Tongue (tissue), 2 donors: ENCODE data around the genes UGT1A7 and UGT1A6.

DNA sequence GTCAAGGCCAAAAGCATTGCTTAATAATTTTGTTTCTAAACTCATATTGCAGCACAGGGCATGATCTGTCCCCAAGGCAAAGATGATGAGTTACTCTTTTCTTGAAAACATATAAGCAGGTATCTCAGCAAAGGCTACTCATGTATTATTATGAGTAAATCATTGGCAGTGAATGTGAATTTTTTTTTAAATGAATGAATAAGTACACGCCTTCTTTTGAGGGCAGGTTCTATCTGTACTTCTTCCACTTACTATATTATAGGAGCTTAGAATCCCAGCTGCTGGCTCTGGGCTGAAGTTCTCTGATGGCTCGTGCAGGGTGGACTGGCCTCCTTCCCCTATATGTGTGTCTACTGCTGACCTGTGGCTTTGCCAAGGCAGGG is at the start of gene UGT1A7:
TSS of gene UGT1A7 (plus strand) at position 269 of the 383 bp plus-strand sequence.
- RAMPAGE, long total RNA = no peak

GRCh38 chr2:233692449-233693030 is at the start of gene UGT1A6:
TSS of gene UGT1A6 (plus strand) at chr2:233692890.
- RAMPAGE, long total RNA = no peak

DNA sequence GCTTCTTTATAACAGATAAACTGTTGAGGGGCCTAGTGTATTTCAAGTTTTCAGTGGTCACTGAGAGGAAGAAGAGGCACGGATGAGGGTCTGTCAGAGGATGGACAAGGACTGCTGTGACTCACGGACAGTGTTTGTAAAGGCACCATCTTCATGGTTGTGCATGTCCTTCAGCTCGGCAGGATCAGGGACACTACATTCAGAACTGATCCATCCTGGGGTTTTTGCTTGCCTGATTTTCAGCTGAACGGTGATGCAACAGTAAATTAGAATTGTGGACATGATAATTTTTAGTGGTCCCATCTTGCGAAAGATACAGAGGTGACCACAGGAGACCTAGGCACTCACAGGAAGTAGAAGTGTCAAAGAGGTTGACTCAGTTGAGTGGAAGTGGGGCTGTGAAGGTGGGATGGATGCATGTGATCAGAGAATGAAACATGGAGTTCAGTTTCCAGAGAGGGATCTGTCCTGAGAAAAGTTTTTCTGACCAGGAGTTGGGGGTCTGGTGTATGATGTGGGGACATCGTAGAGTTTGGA is 1.3 kb downstream of the UGT1A4 start:
- RAMPAGE, long total RNA = no peak

DNA sequence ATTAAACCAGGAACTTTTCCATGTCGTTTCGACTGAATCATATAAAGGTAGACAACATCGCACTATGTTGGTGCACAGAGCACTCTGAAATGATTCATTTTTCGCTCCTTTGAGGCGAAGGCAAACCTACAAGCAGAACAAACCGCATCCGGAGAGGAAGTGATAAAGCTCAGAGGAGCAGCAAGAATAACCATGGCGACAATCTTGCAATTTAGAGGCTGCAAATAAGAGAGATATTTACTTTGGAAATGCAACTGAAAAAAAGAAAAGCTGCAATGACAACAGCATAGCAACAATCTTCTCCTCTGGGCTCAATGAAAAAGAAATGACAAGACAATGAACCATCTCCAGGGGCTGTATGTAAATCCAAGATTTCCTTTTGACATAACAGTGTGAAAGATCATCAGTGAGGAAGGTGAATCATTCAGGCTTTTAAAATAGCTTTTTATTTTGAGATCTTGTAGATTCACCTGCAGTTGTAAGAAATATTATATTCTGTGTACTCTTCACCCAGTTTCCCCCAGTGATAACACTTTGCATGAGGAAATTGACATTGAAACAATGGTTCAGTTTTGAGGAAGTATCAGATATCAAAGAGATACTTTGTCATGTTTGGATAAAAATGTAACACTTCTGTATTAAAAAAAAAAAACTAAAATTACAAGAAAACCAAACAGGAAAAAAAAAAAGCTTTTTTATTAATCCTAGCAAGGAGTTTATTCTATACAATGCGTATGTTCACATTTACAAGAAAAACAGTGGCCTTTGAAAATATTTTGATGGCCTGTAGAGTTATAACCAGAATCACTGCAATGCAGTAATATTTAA is 204.2 kb downstream of the ARL4C start:
- RAMPAGE, long total RNA = no peak

- RAMPAGE, long total RNA = no peak
Measured at GRCh38 chr2:234307985-234308498, 188.8 kb downstream of the ARL4C start.

- RAMPAGE, long total RNA = no peak
Measured at GRCh38 chr2:234323112-234323608, 173.7 kb downstream of the ARL4C start.

DNA sequence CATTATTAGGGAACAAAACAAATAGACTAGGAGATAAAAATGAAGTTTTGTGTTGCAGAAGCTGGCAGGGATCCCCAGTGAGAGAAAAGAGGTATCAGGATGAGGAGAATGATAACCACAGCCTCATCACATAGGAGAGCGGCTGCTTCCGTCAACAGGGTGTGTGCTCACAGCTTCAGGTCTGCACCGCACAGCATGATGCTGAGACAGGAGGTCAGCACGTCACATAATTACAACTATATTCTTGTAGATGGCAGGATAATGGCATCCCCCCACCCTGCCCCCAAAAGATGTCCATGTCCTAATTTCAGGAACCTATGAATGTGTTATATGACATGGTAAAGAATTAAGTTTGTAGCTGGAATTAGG is 74.0 kb downstream of the ARL4C start:
- RAMPAGE, long total RNA = no peak

GRCh38 chr2:234426579-234427691 is 69.9 kb downstream of the ARL4C start:
- RAMPAGE, long total RNA = no peak

DNA sequence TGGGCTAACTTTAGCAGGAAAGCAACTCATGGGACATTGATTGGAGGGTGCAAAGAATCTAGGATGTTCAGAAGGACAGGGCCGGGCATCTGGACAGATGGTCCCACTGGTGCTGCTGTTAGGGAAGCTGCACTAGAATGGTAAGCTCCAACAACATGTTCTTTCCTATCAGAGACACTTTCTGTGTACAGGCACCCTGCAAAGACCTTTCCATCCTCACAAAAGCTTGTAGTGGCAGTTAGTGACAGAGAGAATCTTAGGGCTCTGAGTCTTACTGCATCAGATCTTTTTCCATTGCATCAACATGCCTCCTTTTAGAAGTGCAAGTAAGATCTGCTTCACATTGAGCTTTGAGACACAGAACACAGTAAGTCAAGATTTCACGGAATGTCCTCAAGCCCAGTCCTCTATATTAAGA is 52.7 kb downstream of the ARL4C start:
- RAMPAGE, long total RNA = no peak

DNA sequence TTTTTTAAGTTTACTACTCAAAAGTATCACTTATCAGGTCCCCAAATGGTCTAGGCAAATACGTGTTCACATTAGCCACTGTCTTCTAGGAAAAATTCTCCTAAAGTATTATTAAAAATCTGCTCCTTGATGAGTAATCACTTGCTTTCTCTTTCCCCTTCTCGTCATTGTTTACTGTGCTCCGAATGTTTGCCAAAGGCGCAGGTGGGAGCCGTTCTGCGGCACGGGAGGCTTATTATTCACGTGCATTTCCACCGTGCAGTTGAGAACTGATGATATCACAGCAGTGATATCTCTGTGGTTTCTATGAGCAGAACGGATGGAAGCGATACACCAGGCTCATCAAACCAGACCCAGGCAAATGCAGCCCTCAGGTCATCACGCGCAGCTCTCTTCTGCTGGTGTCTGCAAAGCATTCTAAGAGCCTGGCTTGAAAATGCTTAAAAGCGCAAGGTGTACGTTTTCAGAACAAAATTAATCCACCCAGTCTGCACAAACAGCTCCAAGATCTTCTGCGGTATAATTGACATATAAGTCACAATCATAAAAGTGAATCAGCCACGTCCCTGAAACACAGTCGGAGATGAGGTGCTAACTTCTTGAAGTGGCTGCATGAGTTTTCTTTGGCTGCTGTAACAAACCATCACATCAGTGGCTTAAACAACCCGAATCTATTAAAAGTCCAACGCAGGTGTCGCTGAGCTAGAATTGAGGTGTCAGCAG is 32.8 kb downstream of the ARL4C start:
- RAMPAGE, long total RNA = no peak

DNA sequence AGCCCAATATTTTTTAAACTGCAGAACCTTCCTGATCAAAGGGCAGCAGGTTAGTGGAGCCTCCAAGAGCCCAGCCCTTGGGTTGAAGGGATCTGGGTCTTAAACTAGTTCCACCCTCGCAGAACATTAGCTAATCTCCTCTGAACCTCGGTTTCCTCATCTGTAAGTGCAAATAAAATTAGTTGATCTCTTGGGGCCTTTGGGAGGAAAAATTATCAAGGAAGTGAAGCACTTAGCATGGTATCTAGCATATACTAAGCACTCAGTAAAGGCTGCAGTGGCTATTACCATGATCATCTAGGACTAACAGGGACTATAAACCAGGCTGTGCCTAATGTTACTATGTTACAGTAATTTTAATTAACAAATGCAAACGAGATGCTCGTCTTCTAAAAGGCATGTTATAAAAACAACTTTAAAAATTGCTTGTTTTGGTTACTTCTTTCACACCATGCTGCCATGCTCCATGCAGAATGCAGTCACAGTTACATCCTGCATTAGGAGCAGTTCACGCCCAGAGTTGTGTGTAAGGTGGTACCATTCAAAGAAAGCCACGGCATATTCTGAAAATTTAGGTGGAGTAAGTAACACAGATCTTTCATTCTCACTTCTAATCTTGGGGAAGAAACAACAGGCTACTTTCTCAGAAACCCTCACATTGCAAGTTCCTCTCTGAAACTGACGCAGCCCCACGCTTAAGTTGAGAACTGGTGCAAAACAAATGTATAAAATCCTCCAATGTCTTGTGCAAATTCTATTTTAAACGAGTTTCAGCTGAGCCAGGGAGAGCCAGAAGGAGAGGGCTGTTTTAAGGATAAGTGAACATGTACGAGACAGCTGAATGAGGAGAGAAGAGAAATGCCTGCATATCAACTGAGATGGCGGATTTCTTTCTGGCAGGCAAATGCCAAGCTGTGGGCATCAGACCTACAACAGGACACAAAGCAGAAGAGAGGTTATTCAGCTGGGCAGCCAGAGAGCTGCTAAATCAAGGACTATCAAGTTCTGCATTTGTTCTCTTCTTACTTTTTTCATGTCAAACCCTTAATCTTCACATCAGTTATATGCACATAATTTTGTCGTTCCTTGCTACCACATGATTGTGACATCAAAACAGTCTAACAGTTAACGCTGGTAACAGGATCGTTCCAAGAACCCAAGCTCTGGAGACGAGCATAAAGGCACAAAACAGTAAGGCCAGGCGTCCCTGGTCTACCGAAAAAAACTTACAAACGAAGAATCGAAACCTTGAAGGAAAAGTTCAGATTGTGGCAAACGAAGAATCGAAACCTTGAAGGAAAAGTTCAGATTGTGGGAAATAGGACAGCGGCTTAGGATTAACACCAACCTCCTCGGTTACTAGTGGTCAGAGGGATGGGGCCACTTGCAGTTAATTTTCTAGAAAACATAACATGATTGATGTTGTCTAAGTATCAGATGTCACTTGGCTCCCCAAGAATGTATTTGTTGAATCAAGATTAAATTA is 6.5 kb downstream of the ARL4C start:
- RAMPAGE, long total RNA = no peak

- RAMPAGE, long total RNA = no peak
Measured at GRCh38 chr2:234494181-234494562, 2.7 kb downstream of the ARL4C start.

- RAMPAGE, long total RNA = no peak
Measured at GRCh38 chr2:234677036-234677327, 180.1 kb upstream of the ARL4C start.

DNA sequence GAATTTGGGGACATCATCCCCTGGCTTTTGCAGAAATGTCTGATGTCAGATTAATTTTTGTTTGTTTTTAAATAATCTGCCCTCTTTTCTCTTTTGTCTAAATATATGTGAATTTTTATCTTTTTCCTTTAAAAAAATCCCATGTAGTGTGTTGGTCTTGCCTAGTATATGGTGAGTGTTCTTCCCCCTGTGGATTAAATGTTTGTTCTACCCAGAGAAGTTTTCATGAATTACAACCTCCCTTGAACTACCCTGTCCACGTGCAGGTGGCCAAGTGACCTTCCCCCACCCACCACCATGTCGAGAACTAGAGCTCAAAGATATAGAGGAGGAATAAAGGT is 192.0 kb upstream of the ARL4C start:
- RAMPAGE, long total RNA = no peak

GRCh38 chr2:234769734-234770423 is 181.9 kb upstream of the SH3BP4 start:
- RAMPAGE, long total RNA = no peak

DNA sequence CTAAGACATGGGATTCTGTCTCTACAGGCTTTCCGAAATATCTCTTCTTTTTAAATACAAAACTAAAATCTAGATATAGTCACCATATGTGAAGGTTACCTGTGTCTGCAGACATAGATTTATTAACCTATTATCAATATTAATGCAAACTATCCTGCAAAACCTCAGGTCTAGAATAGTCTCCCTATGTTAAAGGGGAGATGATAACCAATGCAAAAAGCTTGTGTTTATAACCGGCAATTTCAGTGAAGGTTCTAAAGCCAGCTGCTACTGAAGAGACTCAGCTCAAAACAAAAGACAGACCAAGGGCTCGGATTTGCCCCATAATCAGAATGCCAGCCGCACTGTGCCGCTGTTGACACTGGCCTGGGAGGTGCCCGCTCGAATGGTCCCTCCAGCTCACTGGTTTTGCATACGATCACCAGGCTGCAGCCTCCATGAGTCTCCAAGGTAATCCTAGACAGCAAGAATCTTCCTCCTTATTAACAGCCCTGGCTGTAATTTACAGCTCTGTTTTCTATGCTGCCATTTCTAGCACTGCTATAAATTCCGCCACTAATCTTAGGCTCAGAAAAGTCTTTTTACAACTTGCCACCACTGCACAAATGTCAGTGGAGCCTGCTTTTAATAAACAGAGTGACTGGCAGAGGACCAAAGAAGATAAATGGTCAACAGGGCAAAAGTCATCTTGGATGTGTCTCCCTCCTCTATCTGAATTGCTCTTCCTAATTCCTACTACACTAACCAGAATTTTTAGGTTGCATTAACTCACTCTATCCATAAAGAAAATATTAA is 155.8 kb upstream of the SH3BP4 start:
- RAMPAGE, long total RNA = no peak

DNA sequence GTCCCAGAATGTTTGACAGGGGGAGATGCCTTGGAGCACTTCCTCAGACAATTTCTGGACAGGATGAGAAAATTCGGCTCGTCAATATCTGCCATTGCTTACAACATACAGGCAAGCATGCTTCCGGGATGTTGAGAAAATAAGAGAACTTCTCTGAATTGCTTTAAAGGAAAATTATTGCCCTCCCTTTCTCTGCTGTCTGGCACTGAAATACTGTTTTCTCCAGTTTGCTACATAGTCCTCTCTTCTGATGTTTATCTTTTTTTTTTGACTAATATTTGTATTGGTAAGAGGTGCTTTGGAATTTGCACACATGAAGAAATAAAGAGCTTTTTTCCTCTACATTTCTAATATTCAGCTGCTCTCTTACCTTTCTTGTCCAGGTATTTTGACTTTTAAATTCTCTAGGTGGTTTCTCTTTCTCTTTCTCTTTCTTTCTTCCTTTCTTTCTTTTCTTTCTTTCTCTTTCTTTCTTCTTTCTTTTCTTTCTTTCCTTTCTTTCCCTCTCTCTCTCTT is 77.0 kb upstream of the SH3BP4 start:
- RAMPAGE, long total RNA = no peak

GRCh38 chr2:234950535-234951581 is 959 bp upstream of the SH3BP4 start:
- RAMPAGE, long total RNA = no peak

DNA sequence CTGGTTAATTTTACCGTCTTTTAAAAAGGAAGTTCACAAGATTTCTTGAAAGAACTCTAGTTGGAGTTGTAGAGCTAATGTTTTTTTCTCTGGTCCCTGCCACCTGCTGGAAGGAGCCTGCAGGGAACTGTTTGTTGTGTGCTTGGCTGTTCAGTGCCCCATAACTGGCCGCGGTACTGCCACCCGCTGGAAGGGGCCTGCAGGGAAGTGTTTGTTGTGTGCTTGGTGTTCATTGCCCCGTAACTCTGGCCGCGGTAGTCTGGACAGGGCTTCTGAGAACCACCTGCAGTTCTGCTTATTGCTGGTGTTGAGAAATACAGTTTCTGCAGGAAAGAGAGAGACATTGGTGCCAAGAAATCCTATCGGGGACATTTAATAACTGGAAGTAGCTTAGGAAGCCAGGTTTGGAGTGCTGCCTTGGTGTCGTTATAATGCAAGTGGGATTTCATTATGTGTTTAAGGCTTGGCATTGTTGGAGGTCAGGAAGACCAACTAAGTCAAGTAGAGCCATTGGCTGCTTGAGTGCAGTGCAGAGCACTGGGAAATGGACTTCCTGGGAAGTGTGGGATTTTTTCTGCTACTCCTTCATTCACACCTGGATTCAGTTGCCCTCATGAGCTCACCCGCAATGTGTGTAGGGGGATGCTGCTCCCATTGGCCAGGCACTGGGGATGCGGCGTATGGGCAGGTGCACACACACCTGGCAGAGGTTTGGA is 58.3 kb downstream of the AGAP1 start:
- RAMPAGE, long total RNA = no peak

GRCh38 chr2:235588443-235589217 is 94.8 kb downstream of the AGAP1 start:
- RAMPAGE, long total RNA = no peak